ENCODE measurements around the genes ABCA4 and ALG14.

GRCh38 chr1:93878440-93878833 lies 569 bp downstream of the DNTTIP2 start:
- RRBS, result no CpG with 5 or more reads among the region's 19 CpGs
CAGE:
- cytosol, long polyA plus RNA, result no peak
- long polyA plus RNA, result no peak
- nucleus, long polyA plus RNA, result no peak

- RRBS, result no CpG with 5 or more reads among the region's 5 CpGs
CAGE:
- cytosol, long polyA plus RNA, result no peak
- long polyA plus RNA, result no peak
- nucleus, long polyA plus RNA, result no peak
Measured at GRCh38 chr1:94017448-94017987, 103.4 kb downstream of the ABCA4 start.

DNA sequence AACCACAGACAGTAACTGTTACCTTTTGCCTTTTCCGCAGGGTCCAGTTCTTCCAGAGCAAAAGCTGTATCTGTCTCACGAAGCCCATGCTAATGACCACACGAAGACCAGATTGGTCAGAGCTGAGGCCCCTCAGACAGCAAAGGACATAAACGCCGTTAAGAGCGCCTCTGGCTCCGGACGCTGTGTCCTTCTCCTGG lies at the start of gene ABCA4:
TSS of gene ABCA4 (minus strand) at position 191 of the 200 bp plus-strand sequence.
- RRBS, result no CpG with 5 or more reads among the region's 8 CpGs
CAGE:
- cytosol, long polyA plus RNA, result no peak
- long polyA plus RNA, result no peak
- nucleus, long polyA plus RNA, result no peak

GRCh38 chr1:94234593-94235241 lies 2.7 kb downstream of the ARHGAP29 start:
- RRBS, result no CpG with 5 or more reads among the region's 2 CpGs
CAGE:
- cytosol, long polyA plus RNA, result no peak
- long polyA plus RNA, result no peak
- nucleus, long polyA plus RNA, result no peak

DNA sequence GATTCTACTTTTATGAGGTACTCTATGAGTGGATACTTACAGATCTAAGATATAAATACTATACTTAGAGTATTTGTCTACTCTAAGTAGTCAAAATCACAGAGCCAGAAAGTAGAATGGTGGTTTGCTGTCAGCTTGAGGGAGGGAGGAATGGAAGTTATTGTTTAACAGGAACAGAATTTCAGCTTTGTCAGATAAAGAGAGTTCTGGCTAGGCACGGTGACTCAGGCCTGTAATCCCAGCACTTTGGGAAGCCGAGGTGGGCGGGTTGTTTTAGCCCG lies 79.7 kb upstream of the ARHGAP29 start:
- RRBS, result no CpG with 5 or more reads among the region's 4 CpGs
CAGE:
- cytosol, long polyA plus RNA, result no peak
- long polyA plus RNA, result no peak
- nucleus, long polyA plus RNA, result no peak

- RRBS, result no CpG with 5 or more reads among the region's 3 CpGs
CAGE:
- cytosol, long polyA plus RNA, result no peak
- long polyA plus RNA, result no peak
- nucleus, long polyA plus RNA, result no peak
Measured at GRCh38 chr1:94329988-94330570, 88.1 kb upstream of the ABCD3 start.

GRCh38 chr1:94475286-94476152 lies 57.3 kb downstream of the ABCD3 start:
- RRBS, result no CpG with 5 or more reads among the region's 2 CpGs
CAGE:
- cytosol, long polyA plus RNA, result no peak
- long polyA plus RNA, result no peak
- nucleus, long polyA plus RNA, result start-site peak on the plus strand at chr1:94475622-94475740, 33 and 46 reads in 2 replicates

DNA sequence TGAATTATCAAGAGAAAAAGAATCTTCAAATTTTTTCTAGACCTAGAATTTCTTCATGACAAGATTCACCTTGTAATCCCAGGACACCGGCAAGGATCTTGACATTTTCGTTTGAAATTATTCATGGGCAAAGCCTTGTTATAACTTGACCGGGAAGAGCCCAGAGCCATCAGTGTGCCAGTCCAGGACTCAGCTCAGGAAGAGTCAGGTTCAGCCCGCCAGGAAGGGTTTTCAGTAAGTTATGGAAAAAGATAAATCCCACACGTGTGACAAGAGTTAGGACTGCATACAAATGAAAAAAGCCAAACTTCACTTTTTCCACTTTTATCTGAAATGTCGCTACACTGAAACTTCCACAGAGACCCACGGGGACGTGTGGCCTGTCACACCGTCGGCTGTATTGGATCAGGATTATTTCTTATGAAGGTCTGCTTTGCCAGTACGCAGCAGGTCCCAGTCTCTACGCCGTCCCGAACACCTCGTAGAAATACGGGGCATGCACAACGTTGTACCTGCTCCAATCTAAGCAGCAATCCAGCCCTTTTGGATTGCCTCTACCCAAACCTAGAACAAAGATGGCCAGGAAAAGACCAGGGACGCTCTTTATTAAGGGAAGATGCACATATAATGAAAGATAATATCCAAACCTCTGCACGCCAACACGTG lies 923 bp downstream of the F3 start:
- RRBS, result 91% methylated on average over 3 of the region's 20 CpGs
CAGE:
- cytosol, long polyA plus RNA, result no peak
- long polyA plus RNA, result no peak
- nucleus, long polyA plus RNA, result no peak

- RRBS, result no CpG with 5 or more reads among the region's 1 CpG
CAGE:
- cytosol, long polyA plus RNA, result no peak
- long polyA plus RNA, result no peak
- nucleus, long polyA plus RNA, result no peak
Measured at GRCh38 chr1:94542983-94543473, 1.5 kb upstream of the F3 start.

- RRBS, result no CpG with 5 or more reads among the region's 7 CpGs
CAGE:
- cytosol, long polyA plus RNA, result no peak
- long polyA plus RNA, result no peak
- nucleus, long polyA plus RNA, result no peak
Measured at GRCh38 chr1:94709927-94710388, 110.2 kb upstream of the SLC44A3 start.

- RRBS, result no CpG with 5 or more reads among the region's 6 CpGs
CAGE:
- cytosol, long polyA plus RNA, result no peak
- long polyA plus RNA, result no peak
- nucleus, long polyA plus RNA, result no peak
Measured at GRCh38 chr1:94753291-94753994, 66.7 kb upstream of the SLC44A3 start.

GRCh38 chr1:94769051-94769632 lies 51.0 kb upstream of the SLC44A3 start:
- RRBS, result no CpG with 5 or more reads among the region's 2 CpGs
CAGE:
- cytosol, long polyA plus RNA, result no peak
- long polyA plus RNA, result no peak
- nucleus, long polyA plus RNA, result no peak

- RRBS, result no CpG with 5 or more reads among the region's 9 CpGs
CAGE:
- cytosol, long polyA plus RNA, result no peak
- long polyA plus RNA, result no peak
- nucleus, long polyA plus RNA, result no peak
Measured at GRCh38 chr1:94801872-94802766, 18.0 kb upstream of the SLC44A3 start.

- RRBS, result no CpG with 5 or more reads among the region's 5 CpGs
CAGE:
- cytosol, long polyA plus RNA, result start-site peak on the plus strand at chr1:94864212-94864228, 91 and 179 reads in 2 replicates
- long polyA plus RNA, result no peak
- nucleus, long polyA plus RNA, result start-site peak on the plus strand at chr1:94864216-94864238, 98 and 117 reads in 2 replicates
Measured at GRCh38 chr1:94863822-94864461, 43.8 kb downstream of the SLC44A3 start.

- RRBS, result no CpG with 5 or more reads among the region's 3 CpGs
CAGE:
- cytosol, long polyA plus RNA, result no peak
- long polyA plus RNA, result no peak
- nucleus, long polyA plus RNA, result no peak
Measured at GRCh38 chr1:94983428-94983780, 56.5 kb upstream of the CNN3 start.

DNA sequence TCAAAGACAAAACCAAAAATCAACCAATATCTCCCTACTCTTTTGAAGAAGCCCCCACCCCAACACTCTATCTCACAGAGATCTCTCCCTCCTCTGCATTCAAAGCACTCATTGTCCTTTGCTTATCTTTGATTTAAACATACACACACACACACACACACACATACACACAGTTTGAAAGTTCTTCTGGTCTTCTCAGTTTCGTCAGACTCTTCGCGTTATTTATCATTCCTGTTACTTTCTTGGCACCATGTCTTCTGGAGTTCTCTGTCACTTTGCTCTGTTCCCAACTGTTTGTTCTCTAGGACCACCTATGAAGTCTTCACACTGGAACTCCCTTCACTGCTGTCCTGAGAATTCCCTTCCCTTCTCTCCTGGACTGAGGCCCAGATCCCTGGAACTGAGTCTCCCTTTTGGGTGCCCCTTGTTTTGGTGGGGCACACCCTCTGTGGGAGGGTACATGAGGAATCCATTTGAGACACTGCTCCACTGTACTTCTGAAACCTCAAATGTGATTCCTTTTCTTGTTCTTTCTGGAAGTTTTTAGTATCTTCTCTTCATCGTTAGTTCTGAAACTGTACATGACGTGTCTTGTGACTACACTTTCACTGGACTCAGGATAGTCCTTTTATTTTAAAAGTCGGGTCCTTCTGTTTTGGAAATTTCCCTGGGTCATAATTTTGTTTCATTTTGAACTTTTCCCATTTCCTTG lies 30.4 kb downstream of the ALG14 start:
- RRBS, result no CpG with 5 or more reads among the region's 6 CpGs
CAGE:
- cytosol, long polyA plus RNA, result no peak
- long polyA plus RNA, result no peak
- nucleus, long polyA plus RNA, result no peak

GRCh38 chr1:95071961-95073135 lies at the start of gene ALG14:
Gene ALG14 (minus strand): TSS chr1:95072951.
- RRBS, result no CpG with 5 or more reads among the region's 48 CpGs
CAGE:
- cytosol, long polyA plus RNA, result start-site peak on the minus strand at chr1:95072897-95072945, 295 and 331 reads in 2 replicates
- long polyA plus RNA, result start-site peak on the minus strand at chr1:95072897-95072945, 419 and 328 reads in 2 replicates
- nucleus, long polyA plus RNA, result no peak

DNA sequence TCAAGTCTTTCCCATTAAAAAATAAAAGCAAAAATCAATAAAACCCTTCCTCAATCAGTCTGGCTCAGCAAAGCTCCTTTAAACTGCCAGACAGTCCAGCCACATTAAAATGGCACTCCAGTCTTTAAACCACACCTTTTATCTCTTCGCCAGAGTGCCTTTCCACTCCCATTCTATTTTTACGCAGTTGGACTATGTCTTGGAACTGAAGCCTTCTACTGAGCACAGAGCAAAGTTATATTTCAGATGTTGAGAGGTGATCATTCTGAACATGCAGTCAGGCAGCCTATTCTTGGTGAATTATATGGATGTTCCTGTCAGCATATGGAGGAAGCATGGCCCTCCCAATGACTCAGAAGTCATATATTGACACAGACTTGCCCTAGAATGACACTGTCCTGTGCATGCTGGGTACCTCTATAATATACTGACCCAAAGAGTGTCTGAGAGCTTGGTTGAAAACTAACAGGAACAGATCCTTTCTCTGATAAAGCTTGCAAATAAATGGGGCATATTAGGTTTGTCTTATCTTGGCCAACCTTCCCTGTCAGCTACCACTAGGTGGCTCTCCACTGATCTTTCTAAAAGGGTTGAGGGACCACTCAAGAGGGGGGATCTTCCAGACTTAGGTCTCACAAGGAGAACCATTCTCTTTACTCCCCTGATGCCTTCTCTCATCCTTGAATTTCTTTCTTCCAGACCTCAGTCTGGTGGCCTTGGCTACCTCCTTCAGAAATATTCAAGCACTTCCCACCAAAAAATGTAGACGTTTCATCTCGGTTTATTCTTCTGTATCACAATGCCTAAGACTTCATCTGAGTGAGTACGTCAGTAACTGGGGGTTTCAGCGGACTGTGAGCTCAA lies 11.7 kb upstream of the ALG14 start:
- RRBS, result no CpG with 5 or more reads among the region's 6 CpGs
CAGE:
- cytosol, long polyA plus RNA, result no peak
- long polyA plus RNA, result no peak
- nucleus, long polyA plus RNA, result no peak

DNA sequence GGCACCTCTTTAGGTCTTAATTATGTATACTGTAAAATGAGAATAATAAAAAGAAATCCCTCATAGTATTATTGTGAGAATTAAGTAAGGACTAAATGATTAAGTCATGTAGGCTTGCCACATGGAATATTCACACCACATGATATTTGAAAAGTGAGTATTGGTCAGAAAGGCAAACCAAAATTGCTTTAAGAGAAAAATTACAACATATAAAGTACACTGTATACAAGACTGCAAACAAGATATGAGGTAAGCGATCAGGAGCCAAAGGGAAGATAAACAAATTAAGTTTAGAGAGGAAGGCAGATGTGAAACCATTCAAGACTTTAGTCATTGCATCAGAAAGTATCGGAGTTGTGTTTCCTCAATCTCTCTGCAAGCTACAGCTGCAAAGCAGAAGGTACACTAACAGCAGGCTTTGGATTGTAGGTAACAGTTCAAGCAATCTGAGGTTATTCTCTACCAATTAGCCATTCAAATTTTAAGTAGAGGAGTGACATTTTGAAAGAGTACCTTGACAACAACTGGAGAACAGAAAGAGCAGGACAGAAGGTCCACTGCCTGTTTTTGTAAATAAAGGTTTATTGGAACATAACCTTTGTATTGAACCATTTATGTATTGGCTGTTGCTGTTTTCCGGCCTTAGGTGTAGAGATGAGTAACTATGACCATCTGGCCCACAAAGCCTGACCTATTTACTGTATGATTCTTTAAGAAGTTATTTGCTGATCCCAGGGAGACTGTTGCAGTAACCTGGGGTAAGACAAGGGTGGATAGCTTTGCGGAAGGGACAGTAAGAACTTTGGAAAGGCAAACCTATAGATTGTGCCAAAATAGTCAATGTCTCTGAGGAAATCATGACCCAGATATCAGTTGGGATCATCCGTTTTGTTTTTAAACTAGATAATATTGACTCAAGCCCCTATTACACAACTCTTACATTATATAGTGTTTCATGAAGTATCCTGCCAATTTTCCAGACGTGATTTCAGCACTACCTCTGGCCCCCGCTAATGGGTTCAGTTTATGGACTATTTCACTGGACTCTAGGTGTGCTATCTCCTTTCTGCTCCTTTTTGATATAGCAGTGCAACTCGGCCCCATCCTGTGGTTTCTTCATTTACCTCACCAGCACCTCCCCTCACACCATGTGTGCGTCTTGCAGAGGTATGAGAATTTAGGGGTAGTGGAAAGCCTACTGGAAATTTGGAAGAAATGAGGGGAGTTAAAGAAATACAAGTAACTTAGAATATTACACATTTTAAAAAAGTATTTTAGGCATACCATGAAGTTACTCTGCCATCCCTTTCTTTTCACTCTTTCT lies 21.0 kb upstream of the TLCD4 start:
- RRBS, result no CpG with 5 or more reads among the region's 9 CpGs
CAGE:
- cytosol, long polyA plus RNA, result no peak
- long polyA plus RNA, result no peak
- nucleus, long polyA plus RNA, result no peak

DNA sequence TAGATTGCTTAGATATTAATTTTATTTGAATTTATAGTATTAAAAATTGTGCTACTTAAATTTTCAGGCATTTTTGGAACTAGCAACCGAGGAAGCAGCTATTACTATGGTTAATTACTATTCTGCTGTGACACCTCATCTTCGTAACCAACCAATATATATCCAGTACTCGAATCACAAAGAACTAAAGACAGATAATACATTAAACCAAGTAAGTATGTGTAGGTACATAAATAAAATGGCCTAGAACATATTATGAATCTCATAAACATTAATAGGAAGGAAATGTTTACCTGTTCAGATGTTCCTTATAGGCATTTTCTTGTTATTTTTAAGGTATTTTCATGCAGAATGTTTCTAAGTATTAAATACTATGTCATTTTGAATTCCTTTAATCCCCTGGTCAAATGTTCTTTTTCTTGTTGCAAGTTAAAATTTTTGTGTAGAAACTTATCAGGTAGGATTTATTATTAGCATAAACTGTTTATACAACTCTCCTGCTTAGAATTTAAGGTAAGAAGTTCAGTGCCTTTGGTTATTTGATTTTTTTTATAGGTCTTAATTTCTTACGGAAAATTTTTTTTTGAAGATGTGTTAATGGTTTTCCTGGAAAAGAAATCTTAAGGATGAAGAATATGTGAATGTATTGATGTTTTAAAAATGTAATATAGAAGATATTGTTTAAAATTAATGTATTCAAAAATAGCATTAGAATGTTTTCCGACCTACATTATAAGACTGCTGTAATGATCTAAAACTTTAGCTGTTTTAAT lies 49.2 kb downstream of the PTBP2 start:
- RRBS, result no CpG with 5 or more reads among the region's 5 CpGs
CAGE:
- cytosol, long polyA plus RNA, result no peak
- long polyA plus RNA, result no peak
- nucleus, long polyA plus RNA, result start-site peak on the plus strand centred at position 468 of the sequence, 133 bp wide, 17 and 31 reads in 2 replicates

All from SK-N-SH (cell line).